Esophagus squamous epithelium (tissue), 4 donors: ENCODE measurements around a stretch of chr7.

DNA sequence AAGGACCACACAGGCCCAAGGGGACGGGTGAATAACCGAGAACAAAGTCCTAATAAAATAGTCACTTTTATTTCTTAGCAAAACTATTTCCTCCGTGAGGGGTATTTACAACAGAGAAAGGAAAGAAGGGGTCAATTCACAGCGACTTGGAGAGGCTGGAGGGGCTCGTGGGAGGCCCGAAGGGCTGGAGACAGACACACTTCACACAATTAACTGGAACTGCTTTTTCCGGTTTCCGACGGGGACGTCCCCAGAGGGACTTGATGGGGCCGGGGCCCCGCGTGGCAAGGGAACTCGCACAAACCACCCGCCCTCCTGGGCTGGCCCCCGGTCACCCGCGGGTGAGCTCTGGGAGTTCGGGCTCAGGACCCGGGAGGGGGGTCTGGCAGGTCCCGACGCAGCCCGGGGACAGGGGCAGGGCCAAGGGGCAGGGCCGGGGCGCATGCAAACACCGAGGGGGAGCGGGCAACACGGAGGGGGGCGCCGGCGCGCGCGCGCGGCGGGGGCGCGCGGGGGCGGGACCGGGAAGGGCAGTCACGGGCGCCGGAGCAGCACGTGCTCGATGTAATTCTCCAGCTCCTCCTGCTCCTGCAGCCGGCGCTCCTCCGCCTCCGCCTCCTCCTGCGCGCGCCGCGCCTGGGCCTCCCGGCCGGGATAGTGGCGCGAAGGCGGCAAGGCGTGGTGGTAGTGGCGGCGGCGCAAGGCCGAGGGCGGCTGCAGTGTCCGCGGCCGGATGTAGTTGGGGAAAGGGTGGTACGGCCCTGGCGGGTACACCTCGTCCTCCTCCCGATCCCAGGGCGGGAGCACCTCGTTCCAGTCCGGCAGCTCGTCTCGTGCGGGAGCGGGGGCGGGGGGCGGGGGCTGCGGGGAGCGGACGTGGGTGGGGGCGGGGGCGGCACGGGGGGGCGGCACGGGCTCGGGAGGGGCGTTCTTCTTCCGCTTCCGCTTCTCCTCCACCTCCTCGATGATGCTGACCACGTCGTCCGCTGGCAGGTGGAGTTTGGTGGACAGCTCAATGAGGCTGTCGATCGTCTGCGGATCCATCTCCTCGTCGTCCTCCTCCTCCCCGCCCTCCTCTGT, 2.6 kb downstream of the VGF start:
- PRO-cap: no peak
- RAMPAGE, long total RNA, 4 experiments: no peak in any of the 4 experiments

DNA sequence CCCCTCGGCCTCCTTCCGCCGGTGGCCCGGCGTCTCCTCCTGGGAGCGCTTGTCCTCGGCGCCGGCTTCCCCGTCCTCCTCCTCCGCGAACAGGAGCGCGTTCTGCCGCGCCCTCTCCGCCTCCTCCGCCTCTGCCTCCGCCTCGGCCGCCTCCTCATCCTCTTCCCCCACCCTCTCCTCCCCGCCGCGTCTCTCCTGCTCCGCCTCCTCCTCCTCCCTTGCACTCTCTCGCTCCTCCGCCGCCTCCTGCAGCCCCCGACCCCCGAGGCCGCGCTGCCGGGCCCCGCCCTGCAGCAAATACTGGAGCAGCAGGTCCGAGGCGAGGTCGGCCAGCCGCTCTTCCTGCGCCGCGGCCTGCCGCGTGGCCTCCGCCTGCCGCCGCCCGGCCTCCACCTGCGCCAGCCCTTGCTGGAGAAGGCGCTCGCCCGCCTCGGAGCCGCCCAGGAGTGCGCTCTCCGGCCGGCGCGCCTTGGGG, 1.8 kb downstream of the VGF start:
- PRO-cap: no peak
- RAMPAGE, long total RNA, 4 experiments: no peak in any of the 4 experiments

GRCh38 chr7:101166748-101167325, 1.5 kb upstream of the VGF start:
- PRO-cap: no peak
- RAMPAGE, long total RNA, 4 experiments: no peak in any of the 4 experiments

DNA sequence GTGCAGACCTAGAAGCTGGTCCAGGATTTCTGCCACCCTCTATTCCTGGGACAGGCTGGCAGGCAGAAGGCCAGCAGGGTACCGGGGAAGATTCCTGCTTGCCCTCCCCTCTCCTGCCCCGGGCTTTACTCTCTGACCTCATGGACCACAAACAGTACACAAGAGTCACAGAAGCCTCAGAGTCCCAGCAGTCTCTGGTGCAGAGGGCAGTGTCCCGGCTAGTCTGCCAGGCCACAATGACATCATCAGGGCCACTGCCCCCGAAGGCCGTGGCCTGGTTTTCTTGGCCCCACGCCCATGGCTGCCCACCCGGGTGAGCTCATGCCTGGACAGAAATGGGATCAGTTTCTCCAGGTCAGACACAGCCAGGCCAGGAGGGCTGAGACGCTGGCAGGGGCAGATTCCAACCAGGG, 91.9 kb downstream of the MYL10 start:
- PRO-cap: no peak
- RAMPAGE, long total RNA, 4 experiments: no peak in any of the 4 experiments

DNA sequence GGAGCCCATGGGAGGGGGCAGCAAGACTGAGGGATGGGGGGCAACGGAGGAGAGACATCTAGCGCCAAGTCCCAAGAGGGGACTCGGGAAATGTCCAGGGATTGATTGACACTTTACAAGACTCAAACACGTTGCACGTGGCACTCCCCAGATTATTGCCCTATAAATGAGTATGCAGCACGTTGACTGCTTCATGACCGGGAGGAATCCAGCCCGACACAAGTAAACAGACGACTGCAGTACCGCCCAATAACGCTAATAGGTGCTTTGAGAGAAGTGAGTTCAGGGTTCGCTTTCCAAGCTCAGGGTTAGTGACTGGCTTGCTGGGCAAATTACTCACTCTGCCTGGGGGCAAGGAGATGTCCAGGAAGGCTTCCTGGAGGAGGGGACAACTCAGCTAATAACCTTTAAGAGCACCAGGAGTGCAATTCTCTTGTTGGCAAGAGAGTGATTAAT, 73.3 kb upstream of the MYL10 start:
- PRO-cap: no peak
- RAMPAGE, long total RNA, 4 experiments: no peak in any of the 4 experiments

DNA sequence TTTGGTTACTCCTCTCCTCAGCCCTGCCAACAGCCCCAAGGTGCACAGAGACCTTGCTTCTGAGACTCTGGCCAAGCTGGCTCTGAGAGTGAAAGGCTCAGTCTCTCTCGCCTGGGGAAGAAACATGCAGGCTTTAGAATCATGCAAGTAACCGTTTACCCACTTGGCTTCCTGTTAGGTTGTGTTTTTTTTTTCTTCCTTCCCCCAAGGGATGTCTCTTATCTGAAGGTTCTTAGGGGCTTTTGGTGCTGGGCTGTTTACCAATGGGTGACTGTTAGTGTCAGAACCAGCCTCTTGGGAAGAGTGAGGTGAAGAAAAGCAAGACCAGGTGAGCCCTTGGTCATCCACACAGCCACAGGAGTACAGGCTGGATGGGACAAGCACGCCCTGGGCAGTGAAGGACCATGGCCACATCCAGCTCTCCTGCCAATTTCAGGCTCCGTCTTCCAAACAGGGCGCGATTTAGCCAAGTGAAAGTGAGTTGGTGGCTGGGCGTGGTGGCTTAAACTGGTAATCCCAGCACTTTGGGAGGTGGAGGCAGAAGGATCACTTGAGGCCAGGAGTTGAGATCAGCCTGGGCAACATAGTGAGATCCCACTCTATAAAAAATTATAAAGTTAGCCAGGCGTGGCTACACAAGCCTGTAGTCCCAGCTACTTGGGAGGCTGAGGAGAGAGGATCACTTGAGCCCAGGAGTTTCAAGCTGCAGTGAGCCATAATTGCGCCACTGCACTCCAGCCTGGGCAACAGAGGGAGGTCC, 76.3 kb upstream of the CUX1 start:
- PRO-cap: no peak
- RAMPAGE, long total RNA, 4 experiments: no peak in any of the 4 experiments

DNA sequence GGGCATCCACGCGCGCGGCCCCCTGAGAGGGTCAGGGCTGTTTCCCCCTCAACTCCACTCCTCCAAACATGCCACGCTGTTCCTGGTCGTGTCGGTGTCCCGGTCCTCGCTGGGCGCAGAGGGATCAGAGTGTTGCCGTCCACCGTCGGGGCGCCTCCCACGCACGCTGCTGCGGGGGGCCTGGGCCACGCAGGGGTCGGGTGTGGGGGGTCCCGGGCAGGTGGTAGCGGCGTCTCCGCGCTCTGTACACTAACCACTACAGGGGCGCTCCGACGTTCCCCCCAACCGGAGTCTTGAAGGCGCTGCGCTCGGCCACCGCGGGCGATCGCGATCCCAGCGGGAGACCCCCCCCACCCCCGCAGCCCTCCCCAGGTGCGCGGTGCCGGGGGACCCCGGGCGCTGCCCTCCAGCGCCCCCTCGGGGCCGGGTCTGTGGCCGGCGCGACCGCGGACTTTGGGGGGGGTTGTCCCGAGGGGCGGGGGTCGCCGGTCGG, 2.1 kb upstream of the CUX1 start:
- PRO-cap: no peak
- RAMPAGE, long total RNA, 4 experiments: no peak in any of the 4 experiments

GRCh38 chr7:101857561-101857680, 40.0 kb downstream of the CUX1 start:
- PRO-cap: no peak
- RAMPAGE, long total RNA, 4 experiments: no peak in any of the 4 experiments

- PRO-cap: no peak
- RAMPAGE, long total RNA, 4 experiments: no peak in any of the 4 experiments
Observed at GRCh38 chr7:101862241-101863043, 45.0 kb downstream of the CUX1 start.

- PRO-cap: no peak
- RAMPAGE, long total RNA, 4 experiments: no peak in any of the 4 experiments
Observed at GRCh38 chr7:101865004-101865936, 47.8 kb downstream of the CUX1 start.

DNA sequence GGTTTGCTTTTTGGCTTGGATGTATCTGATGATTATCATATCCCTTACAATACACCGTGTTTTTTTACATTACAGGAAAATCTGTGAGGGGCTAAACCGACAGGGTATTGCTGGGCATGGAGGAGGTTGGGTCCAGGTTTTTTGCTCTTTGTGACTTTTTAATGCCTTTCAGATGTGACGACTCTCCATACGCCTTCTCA, 95.2 kb downstream of the CUX1 start:
- PRO-cap: no peak
- RAMPAGE, long total RNA, 4 experiments: no peak in any of the 4 experiments

GRCh38 chr7:101913658-101914441, 96.4 kb downstream of the CUX1 start:
- PRO-cap: no peak
- RAMPAGE, long total RNA, 4 experiments: no peak in any of the 4 experiments

DNA sequence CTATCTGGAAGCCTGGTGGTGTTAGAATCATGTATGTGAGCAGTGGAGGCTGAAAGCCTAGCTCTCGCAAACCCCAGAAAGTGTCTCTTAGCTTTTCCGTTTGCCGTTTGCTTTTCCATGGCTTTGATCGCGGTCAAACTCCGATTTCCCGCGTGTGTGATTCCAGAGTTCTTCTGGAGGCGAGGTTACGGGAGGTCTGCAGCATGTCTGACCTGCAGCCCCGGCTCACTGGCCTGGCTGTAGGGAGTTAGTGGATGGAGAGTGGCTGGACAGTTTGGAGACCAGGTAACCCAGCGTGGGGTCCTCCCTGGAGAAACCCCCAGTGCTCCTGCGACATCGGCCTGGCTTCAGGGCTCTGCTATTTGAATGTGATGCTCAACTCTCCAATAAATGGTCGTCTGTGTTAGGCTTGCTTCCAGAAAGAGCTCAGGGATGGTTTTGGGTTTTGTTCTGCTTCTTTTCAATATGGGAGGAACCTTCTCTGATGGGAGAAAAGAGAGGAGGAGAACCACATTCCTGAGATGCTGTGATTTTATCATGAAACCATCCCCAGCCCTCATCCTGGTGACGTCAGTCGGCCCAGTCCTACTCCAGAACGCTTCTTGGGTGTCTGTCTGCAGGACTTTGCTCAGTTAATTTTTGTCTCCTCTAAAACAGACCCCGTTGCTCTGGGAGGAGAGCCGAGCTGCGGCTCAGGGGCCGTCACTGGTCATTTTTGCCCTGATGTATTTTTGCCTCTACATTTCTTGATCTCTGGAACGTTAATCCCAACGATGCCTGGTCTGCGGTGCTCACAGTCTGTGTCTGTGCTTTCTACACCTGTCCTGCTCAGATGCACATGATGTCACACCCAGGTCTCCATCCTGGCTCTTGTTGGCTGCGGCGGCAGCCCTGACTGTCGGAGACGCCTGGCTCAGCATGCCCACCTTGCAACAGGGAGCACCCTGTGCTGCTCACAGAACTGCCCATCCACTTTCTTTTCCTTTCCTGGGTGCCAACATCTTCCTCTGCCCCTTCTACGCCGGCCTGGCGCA, 105.8 kb downstream of the CUX1 start:
- PRO-cap: no peak
- RAMPAGE, long total RNA, 4 experiments: no peak in any of the 4 experiments

DNA sequence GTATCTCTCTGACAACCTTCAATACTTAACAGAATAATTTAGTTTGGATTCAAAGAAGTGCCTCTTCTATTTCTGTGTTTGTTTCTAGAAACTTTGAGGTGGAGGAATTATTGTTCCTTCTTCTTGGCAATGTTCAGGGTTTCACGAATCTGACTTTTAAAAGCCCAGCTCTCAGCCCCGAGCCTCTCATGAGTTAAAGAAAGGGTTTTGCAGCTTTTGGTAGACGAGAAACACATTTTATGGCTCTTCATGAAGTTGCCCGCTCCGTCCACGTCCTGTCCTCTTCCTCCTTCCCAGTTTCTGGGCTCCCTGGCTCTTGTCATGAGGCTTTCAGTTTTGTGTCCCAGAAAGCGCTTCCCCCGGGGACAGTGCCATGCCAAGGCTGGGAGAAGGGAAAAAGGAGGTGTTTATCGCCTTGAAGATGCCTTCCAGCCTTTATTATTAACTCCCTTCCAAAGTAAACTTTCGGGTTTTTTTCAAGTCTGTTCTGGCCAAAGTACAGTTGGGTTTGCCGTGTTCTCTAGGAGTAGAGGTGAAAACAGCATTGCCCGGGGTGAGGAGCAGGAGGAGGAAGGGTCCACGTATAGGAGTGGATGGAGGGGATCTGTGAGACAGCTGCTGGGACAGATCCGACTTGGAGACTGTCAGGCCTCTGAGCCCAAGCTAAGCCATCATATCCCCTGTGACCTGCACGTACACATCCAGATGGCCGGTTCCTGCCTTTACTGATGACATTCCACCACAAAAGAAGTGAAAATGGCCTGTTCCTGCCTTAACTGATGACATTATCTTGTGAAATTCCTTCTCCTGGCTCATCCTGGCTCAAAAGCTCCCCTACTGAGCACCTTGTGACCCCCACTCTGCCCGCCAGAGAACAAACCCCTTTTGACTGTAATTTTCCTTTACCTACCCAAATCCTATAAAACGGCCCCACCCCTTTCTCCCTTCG, 117.2 kb downstream of the CUX1 start:
- PRO-cap: bidirectional peak, plus-strand start at position 523 of the sequence, minus-strand start at position 302 of the sequence
- RAMPAGE, long total RNA, 4 experiments: no peak in any of the 4 experiments

DNA sequence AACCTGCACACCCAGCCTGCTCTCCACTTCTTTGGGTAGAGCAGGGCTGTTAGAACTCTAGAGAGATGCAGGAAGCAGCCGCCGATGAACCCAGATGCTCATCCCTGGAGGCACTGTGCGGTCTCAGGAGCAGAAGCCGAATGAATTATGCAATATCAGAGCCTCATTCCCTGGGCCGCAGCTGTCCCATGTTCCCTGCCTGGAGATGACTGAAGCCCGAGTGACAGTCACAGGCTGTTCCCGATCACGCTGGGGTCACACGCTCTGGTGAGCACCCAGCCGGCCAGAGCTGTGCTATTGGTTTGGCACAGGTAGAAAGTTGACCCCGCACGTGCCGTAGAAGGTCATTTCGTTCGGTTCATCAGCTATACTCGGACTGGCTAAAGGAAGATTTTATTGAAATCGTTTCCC, 140.6 kb upstream of the SH2B2 start:
- PRO-cap: no peak
- RAMPAGE, long total RNA, 4 experiments: no peak in any of the 4 experiments

DNA sequence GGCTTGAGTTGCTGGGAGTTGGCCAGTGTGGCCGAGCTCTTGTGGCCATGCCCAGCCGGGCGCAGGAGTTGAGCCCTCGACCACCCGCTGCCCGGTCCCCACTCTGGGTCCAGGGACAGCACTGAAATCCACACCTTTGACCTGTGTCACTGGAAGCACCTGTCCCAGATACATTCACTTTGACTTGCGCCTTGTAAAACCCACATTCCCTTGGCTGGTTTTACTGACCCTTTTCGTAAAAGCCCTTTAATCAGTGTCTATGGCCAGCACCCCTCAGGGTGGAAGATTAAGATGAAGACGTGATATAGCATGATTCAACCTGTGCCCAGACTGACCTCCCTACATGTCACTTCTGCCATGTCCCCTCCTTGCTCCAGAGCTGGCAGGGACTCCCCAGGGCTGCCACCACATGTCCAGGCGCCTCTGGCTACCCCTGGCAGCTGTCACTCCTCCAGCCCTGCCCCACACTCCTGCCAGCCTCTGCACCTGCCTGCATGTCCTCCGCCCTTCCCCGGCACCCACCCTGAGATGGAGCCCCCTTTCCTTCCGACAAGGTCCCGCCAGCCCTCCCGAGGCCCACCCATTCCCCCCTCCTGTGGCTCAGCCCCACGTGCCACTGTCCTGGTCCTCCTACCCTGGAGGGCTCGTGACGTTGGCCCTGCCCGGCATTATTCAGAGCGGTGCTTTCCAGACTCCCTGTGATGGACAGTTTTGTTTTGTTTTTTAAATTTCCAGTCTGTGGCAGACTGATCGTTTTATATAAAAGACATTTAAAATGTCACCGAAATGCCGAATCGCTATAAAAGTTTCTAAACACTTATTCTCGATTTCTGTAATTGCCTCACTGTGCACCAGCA, 111.3 kb upstream of the SH2B2 start:
- PRO-cap: no peak
- RAMPAGE, long total RNA, 4 experiments: no peak in any of the 4 experiments

DNA sequence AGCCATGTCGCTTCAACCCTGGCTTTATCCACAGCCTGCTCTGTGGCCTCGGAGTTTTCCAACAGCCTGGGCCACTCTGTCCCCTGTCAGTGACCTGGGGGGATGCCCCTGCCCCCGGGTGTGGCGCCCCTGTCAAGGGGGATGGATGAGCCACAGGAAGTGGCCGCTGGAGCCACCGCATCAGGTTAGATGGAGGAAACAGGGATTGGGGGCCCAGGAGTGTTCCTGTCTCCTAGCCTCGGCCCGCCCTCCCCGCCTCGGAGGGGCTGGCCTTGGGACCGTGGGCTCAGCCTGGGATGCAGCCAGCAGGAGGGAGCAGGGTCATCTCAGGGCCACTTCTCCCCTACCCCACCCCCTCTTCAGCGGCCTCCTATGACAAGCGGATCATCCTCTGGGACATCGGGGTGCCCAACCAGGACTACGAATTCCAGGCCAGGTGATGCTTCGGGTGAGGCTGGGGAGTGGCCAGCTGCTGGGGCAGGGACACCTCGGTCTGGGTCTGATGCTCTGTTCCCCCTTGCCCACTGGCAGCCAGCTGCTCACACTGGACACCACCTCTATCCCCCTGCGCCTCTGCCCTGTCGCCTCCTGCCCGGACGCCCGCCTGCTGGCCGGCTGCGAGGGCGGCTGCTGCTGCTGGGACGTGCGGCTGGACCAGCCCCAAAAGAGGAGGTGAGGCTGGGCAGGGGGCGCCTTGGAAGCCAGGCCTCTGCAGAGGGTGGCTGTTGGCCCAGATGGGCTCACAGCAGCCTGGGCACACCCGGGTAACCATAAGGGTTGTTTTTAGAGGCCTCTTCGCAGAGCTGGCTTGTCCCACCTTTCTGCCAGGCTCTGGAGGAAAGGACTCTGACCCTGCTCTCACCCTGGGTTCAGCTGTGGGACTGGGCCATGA, 4.7 kb downstream of the LRWD1 start:
- PRO-cap: no peak
- RAMPAGE, long total RNA, 4 experiments: no peak in any of the 4 experiments

GRCh38 chr7:102977728-102979007, 65.4 kb downstream of the LRRC17 start:
- PRO-cap: no peak
- RAMPAGE, long total RNA, 4 experiments: no peak in any of the 4 experiments

DNA sequence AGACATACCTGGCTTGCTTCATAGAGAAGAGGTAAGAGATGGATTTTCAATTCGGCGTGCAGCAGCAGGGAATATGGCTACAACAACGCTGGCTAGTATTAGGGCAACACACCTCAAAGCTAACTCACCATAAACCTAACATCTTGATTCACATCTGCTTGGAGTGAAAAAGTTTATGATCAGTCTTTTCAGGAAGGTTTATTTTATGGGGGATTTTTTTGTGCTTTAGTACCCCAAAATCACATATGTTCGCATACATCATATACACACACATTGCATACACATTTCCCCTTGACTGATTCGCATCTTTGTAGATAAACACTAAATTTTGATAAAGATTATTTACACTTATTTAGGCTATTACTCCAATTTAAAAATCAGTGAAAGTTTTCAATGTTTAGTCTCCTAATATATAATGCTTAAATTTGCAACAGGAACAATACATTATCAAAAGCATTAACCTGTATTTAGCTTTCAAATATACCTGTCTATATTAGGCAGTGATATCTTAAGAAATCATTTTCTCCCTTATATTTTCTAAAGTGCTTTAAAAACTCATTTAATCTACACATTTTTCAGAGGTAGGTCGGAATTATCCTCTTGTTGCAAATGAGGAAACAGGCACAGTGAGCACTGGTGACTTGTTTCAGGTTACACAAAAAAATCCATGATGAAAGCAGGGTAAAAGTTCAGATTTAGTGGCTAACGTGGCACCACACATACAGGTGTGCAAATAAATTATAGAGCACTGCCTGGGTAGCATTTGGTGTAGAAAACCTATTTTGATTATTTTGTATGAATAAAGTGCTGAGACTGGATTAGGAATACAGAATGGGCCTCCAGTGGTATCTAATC, 26.4 kb downstream of the ARMC10 start:
- PRO-cap: no peak
- RAMPAGE, long total RNA, 4 experiments: no peak in any of the 4 experiments

- PRO-cap: no peak
- RAMPAGE, long total RNA, 4 experiments: no peak in any of the 4 experiments
Observed at GRCh38 chr7:103113178-103113635, 35.7 kb downstream of the NAPEPLD start.